Gallbladder (tissue), 1 donor: ENCODE results near the gene ITGA1.

- PRO-cap, result no peak
Observed at GRCh38 chr5:51387942-51388238, 4.6 kb downstream of the ISL1 start.

- PRO-cap, result no peak
Observed at GRCh38 chr5:51389255-51390179, 6.3 kb downstream of the ISL1 start.

DNA sequence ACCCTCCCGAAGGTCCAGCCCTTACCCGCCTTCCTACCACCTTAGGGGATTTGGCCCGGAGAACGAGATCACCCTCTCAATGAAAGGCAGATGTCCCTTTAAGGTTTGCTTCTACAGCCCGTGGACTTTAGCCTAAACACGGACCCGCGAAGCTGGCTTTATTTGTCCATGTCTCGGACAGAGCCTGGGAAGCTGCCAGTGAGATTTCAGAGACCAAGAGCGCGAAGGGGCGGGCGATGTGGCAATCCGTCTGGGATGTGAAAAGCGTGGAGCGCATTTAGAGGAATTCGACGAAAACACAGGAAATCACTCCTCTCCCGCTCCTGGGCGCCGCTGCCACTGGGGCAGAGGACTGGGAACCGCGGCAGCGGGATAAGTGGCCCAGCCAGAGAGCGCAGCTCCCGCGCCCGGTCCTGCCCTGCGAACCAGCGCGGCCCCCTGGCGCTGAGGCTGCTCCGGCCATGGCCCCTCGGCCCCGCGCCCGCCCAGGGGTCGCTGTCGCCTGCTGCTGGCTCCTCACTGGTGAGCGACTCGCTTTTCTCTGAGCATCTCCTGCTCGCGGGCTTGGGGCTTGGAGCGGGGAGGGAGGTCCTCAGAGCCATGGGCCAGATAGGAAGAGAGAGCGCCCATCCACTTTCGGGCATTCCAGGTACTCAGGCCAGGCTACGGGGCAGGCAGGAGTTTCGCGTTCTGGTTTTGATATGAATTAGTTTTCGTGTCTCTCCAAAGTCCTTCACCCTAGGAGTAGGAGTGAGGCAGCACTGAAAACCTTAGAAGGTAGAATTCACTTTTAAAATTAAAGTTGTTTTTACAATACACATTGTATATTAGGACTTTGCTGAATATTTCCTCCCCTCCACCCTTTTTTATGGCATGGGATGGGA, at the start of gene ITGA1:
TSS of gene ITGA1 (plus strand) at position 24 of the 884 bp plus-strand sequence.
- PRO-cap, result bidirectional peak, plus-strand start at position 286 of the sequence, minus-strand start outside the sequence; bidirectional peak, plus-strand start at position 643 of the sequence, minus-strand start at position 543 of the sequence

GRCh38 chr5:52798951-52799839, 11.5 kb downstream of the ITGA1 start:
- PRO-cap, result bidirectional peak, plus-strand start at chr5:52799684, minus-strand start at chr5:52799477

- PRO-cap, result no peak
Observed at GRCh38 chr5:52876392-52876948, 88.8 kb downstream of the ITGA1 start.

DNA sequence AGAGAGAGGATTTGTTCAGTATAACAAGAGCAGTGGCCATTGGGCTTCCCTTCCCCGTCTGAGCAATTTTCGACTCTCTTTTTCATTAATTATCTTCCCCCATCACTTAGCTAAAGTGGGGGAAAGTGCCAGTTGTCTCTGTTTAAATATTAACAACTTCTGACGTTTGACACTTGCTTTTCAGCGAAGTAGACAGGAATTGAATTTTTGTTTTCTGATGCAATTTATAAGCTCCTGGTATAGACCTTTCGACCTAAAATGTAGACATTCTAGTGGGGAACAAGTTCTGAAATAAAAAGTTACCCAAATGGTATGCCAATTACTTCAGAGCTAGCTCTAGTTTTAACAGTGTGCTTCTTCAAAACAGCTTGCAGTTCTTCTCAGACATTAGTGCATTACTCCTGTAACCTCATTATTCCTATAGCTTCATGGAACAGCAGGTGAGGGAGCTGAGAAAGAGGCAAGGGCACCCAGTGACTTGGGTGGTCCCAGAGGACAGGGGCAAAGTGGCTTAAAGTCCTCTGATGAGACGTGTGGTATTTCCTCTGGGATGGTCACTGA, 100.7 kb upstream of the ITGA2 start:
- PRO-cap, result no peak

DNA sequence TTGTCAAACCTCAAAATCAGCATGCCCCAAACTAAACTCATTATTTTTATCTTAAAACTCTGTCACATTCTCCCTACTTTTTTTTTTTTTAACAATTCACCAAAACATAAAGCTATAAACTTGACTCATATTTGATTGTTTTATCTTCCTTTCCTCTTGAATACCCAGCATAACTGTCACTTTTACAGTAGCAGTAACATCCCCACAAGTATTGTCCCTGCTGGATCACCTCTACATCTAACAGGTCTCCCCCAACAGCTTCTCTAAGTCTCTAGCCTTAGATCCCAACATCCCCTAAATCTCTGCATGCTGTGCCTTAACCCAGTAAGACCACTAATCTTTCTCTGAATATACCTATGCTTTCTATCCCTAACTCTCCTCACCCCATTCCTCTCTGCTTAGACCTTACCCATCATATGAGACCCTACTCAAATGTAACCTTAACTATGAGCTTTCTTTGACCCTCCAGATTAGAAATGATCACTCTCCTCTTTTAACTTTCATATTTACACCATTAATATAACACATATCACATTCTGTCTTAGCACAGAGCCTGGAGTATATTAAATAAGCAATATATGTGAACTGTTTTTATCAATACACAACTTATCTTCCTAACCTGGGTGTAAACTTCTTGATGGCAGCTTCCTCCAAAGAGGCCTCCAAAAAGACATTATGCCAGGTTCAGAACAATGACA, 141.9 kb downstream of the ARL15 start:
- PRO-cap, result no peak

- PRO-cap, result no peak
Observed at GRCh38 chr5:54178125-54178710, 132.2 kb downstream of the ARL15 start.

GRCh38 chr5:54295530-54296256, 14.7 kb downstream of the ARL15 start:
- PRO-cap, result no peak

DNA sequence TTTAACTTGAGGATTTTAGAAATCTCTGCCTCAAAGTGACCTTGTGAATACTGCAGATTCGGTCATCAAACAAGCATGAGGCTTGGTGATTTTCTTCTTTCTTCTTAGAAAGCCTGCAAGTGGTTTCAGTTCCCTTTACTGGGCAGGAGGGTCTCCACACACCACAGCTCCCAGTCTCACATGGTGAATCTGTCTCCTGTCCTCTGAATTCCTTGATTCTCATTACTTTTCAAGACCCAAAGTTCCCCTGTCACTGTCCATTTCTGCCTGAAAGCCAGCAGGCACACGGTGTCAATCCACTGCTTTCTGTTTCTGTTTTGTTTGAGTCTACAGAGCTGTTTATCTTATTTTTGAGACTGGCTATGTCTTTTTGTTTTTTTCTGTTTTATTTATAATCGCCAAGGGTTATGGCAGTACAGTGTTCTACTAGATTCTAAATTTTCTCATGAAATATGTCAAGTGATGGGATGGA, 14.2 kb downstream of the HSPB3 start:
- PRO-cap, result no peak

DNA sequence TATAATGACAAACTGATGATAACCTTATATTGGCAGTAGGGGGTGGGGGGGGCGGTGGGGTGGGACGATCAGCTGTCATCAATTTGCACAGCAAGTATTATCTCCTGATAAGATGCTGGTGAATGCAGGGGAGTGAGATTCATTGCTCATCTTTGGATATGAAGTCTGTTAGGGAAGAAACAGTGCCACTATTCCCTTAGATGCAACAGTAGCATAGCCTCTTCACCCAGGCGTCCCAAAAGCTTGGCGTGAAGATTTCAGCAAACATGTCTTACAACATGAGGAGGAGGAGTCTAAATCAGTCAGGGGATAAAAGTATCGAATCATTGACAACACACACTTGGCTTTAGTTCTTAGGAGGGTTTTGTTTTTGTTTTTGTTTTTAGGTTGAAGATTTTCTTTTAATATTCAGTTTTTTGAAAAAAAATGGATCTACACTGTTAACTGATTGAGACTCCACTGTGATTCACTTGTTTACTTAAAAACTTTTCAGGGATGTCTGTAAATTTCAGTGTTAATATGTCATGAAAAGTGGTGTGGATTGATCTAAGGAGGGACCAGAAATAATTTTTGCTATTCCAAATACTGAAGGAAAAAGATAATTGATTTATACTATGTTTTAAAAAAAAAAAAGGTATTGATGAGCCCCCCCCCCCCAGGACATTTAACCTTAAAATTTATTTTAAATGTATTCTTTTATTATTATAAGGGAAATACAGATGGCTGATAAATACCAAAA, 26.6 kb downstream of the SNX18 start:
- PRO-cap, result no peak

DNA sequence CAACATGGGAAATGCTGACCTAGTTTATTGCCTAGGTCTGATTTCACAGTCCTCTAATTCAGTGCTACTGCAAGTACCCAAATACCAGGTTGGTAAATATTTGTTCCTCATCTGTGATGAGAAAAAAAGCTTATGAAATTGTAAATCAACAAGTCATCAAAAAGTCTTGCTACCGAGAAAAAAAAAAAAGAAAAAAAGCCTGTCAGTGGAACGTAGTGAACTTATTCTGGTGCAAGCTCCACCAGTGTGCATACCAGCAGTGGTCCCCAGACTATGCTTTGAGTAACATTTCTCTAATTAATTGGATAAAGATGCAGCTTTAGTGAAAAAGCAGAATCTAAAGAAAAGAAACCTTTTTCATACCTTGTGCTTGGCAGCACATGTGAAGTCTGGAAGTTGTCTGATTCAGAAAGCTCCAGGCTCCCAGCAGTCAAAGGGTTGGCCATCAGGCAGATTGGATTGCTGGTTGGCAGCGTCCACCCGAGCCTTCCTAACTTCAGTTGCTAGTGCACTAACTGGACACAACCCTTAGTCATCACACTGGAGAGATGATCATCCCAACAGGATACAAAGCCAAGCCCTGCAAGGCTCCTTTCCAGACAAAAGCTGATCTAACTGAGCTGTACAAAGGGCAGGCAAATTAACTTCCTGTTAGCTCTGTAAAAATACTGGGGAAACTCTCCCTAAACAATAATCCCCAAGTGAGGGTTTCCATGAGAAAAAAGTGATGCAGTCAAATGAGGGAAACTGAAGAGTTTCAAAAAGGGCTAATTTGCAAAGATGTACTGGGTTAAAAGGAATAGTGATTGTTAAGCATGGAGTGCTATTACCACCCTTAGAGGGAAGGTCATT, 185.5 kb downstream of the SNX18 start:
- PRO-cap, result no peak

DNA sequence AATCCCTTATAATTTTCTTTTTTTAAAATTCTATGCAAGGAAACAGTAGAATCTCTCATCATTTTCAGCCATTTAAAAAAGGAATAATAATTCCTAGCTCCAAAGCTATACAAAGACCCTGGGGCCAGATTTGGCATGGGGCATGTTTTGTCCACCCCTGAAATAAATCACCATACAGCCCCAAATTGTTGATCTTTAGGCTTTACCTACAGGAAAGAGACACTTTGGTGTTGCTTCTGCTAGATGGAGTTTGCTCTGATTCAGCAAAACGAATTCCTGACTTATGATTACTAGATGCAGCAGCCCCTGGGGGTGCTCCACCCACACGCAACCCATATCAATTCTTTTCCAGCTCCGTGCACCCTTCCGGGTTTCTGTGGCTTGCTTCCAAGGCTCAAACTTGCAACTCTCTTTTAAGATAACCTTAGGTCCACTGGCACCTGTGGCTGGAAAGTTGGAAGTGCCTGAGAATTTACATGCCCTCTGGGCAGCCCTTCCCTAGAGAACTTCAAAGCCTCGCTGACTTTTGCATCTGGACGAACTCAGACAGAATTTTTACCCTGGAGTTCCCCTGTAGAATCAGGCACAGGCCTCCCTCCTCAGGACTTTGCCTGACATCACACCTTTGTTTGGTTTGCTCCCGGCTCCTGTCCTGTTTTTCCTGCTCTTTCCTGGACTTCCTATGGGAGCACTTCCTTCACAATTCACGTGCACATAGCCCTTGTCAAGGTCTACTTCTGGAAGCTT, 224.8 kb downstream of the SNX18 start:
- PRO-cap, result no peak

DNA sequence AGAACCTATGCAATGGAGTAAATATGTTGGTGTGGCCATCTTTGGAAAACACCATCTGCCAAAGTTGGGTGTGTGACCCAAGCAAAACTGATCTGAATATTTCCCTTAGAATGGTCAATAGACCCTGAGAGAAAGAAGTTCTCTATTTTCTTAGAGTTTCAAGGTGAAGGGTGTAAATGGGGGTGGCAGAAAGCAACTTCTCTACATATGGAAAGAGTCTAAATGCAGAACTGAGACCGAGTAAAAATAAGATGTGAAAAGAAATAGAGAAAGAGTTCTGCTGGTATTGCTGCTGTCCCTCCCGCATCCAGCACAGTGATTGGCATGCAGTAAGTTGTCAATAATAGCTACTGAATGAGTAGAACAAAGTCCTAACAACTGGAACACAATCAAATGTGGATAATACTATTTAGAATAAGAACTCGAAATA, 212.6 kb downstream of the ESM1 start:
- PRO-cap, result no peak

DNA sequence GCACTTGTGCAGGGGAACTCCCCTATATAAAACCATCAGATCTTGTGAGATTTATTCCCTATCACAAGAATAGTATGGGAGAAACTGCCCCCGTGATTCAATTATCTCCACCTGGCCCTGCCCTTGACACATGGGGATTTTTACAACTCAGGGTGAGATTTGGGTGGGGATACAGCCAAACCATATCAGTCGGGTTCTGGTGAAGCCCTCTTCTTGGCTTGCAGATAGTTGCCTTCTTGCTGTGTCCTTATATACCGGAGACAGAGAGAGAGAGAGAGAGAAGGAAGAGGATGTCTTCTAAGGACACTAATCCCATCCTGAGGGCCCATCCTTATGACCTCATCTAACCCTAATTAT, 208.7 kb downstream of the ESM1 start:
- PRO-cap, result no peak

GRCh38 chr5:55021163-55021846, 2.8 kb upstream of the GZMK start:
- PRO-cap, result no peak

DNA sequence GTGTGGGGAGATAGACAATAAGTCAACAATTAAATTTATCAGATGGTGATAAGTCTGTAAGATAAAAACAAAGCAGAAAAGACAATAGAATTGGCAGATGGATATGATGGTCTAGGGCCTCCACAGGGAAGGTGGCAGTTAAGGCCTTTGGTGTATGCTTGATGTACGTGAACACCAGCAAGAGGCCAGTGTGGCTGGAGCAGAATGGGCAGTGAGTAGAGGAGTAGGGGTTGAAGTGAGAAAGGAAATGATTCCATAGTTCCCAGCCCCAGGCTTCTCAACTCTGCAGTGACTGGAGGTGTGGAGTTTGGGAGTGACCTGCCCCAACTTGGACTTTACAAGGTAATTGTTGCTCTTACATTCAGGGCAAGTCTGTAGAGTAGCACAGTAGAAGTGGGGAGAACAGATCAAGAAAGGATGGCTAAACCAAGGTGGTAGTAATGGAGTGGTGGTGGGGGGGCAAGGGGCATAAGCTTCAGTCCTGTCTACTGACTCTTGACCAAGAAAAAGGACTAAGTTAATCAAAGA, 111.4 kb downstream of the PLPP1 start:
- PRO-cap, result unidirectional peak, minus-strand start at position 282 of the sequence

DNA sequence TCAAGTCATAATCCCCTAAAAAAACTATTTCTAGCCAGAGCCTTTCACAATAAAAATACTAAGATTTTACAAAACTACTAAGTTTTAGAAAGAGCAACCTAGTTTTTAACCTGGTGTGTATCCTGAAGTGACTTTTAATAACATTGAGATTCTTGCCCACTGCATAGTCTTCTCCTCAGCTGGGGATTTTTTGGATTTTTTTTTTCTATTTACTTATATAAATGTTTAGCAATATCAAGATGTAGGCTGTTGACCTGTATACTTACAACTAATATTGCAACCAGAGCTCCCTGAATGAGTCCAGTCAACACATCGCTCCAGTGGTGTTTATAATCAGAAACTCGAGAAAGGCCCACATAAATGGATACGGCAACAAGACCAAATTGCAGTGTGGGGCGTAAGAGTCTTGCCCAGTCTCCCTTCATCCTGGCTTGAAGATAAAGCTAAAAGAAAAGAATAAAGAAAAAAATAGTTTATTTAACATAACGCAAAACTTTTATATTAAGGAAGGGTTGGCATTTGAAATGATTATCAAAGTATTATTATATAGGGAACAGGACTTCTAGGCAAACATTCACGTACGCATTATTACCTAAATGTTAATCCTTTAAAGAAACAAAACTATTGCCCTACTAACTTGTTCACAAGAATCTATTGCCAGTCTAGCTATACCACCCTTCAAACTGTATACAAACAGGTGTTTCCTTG, 109.0 kb downstream of the PLPP1 start:
- PRO-cap, result no peak

DNA sequence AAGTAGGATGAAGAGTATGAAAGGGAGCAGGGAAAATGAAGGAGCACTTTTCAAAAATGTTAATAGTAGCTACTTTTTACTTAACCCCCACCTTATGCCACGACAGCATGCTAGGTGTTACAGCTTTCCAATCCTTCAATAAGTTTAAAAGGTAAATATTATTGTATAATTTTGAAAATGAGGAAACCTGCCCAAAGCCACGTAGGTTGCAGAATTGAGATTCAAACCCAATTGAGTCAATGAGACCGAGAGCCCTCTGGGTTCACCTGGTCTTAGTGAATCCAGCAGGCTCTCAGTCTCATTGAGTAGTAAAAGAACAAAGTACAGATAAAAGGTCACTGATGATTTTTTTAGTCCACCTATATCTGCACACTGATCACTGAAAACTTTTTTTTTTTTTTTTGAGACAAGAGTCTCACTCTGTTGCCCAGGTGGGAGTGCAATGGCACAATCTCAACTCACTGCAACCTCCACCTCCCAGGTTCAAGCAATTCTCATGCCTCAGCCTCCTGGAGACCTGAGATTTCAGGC, 27.2 kb downstream of the PLPP1 start:
- PRO-cap, result no peak

GRCh38 chr5:55577399-55577774, 42.6 kb upstream of the PLPP1 start:
- PRO-cap, result no peak